Spleen (tissue), 7 donors: ENCODE measurements around the genes BSN, APEH and GNAI2.

GRCh38 chr3:49532359-49533414 is 21.6 kb upstream of the BSN start:
- PRO-cap, 4 experiments: no peak in any of the 4 experiments
- RAMPAGE, long total RNA, 4 experiments: no peak in any of the 4 experiments

- PRO-cap, 4 experiments: peak in 4 of 4 experiments; most common plus-strand start chr3:49554481 (in 3); most common minus-strand start chr3:49554330 (in 4)
- RAMPAGE, long total RNA, 4 experiments: no peak in any of the 4 experiments
Observed at GRCh38 chr3:49553758-49554683, at the start of gene BSN. Gene BSN, plus strand, starts transcription at chr3:49554477.

DNA sequence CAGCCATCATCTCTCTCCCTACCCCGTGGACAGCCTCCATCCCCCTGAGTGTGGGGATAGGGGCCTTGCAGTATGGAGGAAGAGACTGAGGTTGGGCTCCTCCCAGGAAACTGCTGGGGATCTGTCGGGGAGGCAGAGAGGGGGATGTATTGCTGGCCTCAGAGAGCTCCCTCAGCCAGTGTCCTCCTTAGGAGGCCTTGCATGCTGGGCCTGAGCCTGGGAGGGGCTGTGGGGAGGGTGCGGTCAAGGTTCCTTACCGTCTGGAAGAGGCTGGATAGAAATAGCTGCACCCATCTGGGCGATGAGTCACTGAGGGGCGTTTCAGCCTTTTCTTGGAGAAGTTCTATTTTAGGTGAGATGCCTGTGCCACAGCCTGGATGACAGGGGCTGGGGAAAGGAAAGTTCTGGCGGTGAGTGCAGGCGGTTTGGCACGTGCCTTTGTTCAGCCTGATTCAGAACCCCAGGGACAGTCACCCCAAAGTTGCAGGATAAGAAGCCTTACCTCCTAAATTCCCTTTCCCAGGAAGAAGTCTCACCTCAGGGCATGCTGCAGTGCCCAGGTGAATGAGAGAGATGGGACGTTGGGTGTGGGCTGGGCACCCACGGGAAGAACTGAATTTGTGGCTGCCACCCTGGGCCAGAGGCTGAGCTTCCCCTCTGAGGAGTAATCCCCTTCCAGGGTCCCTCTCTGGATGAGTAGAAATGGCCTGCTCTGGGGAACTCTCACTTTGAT is 35.7 kb upstream of the APEH start:
- PRO-cap, 4 experiments: no peak in any of the 4 experiments
- RAMPAGE, long total RNA, 4 experiments: no peak in any of the 4 experiments

DNA sequence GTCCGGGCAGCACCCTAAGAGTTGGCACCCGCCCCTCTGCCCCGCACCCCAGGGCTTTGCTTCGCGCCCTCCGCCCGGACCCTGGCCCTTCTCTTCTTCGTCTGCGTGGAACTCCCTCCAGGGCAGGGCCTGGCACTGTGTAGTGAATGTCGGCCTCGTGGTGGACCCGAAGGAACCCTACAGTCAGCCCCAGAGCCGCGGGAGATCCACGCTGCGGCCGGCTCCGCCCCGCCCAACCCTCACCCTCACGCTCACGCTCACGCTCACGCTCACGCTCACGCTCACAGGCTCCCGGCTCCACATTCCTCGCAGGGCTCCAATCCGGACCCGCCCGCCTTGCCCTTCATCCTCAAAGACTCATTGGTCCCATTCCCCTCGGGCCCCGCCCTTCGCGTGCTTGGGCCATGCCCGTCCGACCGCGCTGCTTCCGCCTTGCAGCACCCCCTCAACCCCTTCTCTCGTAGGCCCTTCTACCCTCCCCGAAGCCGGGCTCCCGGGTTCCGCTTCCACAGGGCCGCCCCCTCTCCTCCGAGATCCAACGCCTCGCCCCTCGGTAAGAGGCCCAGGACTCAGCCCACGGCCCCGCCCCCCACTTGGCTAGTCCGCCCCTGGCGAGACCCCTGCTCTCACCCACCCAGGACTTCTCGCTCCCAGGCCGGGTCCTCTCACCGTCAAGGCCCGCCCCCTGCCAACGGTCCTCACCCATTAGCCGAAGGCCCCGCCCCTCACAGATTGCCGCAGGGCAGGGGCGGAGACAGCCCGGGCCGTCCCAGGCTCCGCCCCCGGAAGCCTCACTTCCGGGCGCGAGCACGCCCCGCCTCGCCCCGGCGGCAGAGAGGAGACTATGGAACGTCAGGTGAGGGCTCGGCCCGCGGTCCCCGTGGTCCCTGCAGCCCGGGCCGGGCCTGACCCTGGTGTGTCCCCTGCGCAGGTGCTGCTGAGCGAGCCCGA is at the start of gene APEH:
APEH (plus strand) TSS at position 794 of the 951 bp plus-strand sequence.
- PRO-cap, 4 experiments: peak in 4 of 4 experiments; most common plus-strand start position 302 of the sequence (in 3); most common minus-strand start position 351 of the sequence (in 4)
- RAMPAGE, long total RNA, 4 experiments: start-site peak on the plus strand in 3 of 4 experiments, centred at positions 825 to 829 of the sequence, 133 to 172 reads per replicate; start-site peak on the minus strand in 2 of 4 experiments, centred at positions 670 to 677 of the sequence, 12 reads per replicate

DNA sequence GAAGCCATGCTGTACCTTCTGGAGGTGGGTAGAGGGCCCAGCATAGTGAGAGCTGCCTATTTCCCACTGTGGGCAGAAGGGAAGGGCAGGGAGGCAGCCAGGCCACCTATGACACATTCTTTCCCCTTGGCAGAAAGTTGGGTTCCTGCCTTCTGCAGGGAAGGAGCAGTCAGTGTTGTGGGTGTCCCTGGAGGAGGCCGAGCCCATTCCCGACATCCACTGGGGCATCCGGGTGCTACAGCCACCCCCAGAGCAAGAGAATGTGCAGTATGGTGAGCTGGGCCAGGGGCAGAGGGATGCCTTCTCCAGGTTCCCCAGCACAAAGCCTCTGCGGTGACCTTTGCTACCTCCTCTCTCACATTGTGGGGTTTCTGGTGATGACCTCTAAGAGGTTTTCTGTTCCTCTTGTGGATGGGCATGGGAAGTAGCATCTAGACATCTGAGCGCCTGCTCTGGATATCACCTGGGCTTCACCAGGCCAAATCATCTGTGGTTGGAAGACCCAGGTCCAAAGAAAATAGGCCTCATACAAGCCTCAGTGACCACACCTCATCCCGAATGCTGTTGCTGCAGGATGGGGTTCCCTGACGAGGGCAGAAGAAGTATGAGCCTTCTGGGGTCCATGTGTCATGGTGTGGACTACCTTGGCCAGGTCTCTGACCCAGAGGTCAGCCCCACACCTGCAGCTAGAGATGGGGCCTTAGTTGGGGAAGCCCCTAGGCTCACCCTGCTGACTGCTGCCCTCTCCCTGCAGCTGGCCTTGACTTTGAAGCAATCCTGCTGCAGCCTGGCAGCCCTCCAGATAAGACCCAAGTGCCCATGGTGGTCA is 7.0 kb downstream of the APEH start:
- PRO-cap, 4 experiments: no peak in any of the 4 experiments
- RAMPAGE, long total RNA, 4 experiments: no peak in any of the 4 experiments

GRCh38 chr3:49685953-49686293 is 3.4 kb downstream of the MST1 start:
- PRO-cap, 4 experiments: peak in 2 of 4 experiments; most common plus-strand start chr3:49686086 (in 1)
- RAMPAGE, long total RNA, 4 experiments: no peak in any of the 4 experiments

DNA sequence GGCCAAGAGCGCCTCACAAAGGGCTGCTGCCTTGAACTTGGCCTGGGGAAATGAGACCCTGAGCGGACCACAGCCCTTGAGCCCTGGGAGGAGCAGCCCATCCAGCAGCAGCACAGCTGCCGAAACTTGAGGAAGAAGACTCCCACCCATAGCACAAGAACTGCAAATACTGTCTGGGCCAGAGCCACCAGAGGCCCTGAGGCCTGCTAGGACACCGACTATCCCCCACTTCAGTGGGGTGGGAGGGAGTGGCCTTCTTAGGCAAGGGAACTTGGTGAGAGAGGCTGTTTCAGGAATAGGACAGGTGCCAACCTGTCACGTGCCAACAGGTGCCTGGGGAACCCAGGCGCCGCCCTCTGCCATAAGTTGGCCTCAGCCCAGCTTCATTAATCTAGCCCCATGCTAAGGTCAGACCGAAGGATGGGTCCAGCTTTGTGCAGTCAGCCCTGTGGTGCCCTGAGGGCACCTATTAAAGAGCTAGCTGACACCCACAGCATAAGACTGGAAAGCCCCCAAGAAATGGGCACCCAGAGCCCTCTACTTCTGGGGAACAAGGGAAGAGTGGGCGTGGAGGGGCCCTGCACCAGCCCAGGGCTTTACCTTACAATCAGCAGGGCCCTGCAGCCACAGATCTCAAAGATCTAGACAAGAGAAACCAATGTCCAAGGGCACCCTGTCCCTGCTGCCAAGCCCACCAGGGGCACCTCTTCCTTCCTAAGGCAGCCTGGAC is 2.6 kb upstream of the GMPPB start:
- PRO-cap, 4 experiments: no peak in any of the 4 experiments
- RAMPAGE, long total RNA, 4 experiments: no peak in any of the 4 experiments

- PRO-cap, 4 experiments: no peak in any of the 4 experiments
- RAMPAGE, long total RNA, 4 experiments: no peak in any of the 4 experiments
Observed at GRCh38 chr3:49791445-49791925, 5.1 kb upstream of the IP6K1 start.

DNA sequence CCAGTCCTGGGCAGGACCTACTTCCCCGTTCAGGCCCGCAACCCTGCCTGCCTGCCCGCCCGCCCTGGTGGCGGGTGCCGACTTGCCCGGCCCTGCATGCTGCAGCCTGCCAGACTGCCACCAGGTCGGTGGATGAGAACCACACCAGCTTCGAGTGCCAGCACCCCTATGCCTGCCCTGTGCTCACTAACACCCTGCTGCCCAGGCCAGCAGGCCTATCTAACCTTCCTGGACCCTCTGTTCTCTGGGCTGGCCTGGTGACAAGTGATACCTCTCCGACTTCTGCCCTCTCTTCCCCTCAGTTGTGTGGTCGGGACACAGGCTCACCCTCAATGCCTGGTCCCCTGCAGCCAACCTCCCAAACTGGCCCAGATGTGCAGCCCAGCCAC is 812 bp downstream of the INKA1 start:
- PRO-cap, 4 experiments: peak in 1 of 4 experiments; most common minus-strand start position 134 of the sequence (in 1)
- RAMPAGE, long total RNA, 4 experiments: no peak in any of the 4 experiments

- PRO-cap, 4 experiments: no peak in any of the 4 experiments
- RAMPAGE, long total RNA, 4 experiments: no peak in any of the 4 experiments
Observed at GRCh38 chr3:49901634-49902134, 2.0 kb downstream of the MST1R start.

- PRO-cap, 4 experiments: no peak in any of the 4 experiments
- RAMPAGE, long total RNA, 4 experiments: no peak in any of the 4 experiments
Observed at GRCh38 chr3:49902576-49902958, 1.1 kb downstream of the MST1R start.

GRCh38 chr3:50042553-50043332 is 46.0 kb upstream of the RBM5 start:
- PRO-cap, 4 experiments: no peak in any of the 4 experiments
- RAMPAGE, long total RNA, 4 experiments: no peak in any of the 4 experiments

DNA sequence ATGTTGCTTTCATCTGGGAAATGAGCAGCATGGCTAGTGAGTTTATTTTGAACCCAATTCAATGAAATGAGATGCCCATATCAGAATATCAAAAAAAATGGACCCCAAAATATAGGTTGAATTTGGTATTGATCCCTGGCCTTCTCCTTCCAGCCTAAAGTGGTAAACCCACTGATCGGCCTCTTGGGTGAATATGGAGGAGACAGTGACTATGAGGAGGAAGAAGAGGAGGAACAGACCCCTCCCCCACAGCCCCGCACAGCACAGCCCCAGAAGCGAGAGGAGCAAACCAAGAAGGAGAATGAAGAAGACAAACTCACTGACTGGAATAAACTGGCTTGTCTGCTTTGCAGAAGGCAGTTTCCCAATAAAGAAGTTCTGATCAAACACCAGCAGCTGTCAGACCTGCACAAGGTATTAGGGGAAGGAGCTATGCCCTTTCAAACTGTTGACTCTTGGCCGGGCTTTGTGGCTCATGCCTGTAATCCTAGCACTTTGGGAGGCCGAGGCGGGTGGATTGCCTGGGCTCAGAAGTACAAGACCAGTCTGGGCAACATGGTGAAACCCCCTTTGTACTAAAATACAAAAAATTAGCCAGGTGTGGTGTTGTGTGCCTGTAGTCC is 22.5 kb upstream of the RBM5 start:
- PRO-cap, 4 experiments: no peak in any of the 4 experiments
- RAMPAGE, long total RNA, 4 experiments: no peak in any of the 4 experiments

DNA sequence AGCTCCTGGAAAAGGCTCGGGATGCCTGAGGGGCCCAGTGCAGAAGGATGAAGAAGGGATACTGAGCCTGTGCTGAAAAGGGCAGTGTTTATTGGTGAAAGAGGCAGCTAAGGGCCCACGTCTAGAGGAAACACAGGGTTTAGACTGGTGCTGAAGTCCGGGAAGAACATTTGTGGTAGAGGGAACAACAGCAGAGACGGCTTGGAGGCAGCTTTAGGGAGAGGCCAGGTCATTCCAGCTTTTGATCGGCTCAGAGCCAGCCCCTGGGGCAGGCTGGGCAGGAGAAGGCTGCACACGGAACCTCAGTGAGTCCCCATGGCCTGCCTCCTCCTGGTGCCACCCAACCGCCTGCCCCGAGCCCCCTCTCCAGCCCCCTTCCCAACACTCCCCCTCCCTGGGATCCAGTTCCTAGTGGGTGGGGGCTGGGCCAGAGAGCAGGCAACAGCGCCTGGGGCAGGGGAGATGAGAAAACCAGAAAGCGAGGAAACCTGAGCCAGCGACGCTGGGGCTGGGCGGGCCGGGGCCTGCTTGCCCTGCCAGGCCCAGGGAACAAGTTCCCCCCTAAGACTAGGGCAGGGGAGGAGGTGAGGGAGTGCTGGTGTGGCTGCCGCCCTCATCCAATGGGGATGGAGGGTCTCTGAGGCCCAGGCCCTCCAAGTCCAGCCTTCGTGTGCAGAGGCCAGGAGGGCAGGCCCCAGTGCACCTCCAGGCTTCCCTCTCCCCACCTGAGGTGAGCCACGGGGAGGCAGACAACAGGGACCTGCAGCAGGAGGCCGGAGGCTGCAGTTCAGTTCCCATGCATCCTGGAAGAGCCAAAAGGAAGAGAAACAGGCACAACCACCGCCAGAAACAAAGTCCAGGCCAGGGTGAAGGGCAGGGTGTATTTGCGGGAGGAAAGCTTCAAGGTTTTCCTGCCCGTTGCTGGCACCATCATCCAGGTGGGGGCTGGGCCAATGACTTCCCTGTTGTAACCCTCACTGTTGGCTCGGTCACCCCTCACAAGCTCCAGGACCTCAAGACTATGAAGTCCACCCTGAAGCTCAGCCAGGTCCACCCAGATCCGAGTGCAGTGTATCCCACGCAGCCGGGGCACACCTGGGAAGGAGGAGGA is 4.1 kb upstream of the SEMA3F start:
- PRO-cap, 4 experiments: peak in 3 of 4 experiments; most common plus-strand start position 989 of the sequence (in 1); most common minus-strand start position 857 of the sequence (in 3)
- RAMPAGE, long total RNA, 4 experiments: no peak in any of the 4 experiments

DNA sequence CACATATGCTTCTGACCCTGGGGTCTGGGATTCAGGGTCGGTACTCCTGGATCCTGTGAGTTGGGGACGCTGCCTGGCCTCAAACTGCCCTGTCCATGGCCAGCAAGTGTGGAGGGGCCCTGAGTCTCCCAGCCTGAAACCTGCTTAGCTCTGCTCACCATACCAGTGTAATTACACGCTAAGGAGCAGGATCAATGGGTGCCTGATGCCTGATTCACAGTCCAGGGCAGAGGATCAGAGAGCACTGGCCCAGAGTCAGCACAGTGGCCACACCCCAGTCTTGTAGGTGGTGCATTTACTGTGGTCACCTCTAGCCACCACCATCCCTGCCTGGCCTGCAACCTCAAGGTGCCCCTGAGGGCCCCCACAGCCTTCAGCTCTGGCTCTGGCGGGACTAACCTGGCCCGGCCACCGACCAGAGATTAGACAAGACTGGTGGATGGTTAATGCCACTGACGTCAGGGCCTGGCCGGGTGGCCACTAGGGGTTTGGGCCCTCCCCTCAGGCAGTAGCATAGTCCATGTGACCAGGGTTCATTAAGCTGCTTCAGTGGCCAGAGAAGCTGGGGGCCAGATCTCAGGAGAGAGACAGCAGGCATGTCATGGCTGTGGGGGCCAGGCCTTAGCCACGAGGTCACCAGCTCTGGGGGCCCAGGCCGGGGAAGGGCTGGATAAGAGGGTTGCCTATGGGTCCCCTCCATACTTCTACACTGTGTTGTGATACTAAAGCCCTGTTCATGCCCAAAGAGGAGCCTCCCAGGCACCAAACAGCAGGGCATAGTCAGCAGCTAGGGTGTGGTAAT is 3.3 kb upstream of the SLC38A3 start:
- PRO-cap, 4 experiments: no peak in any of the 4 experiments
- RAMPAGE, long total RNA, 4 experiments: no peak in any of the 4 experiments

- PRO-cap, 4 experiments: no peak in any of the 4 experiments
- RAMPAGE, long total RNA, 4 experiments: no peak in any of the 4 experiments
Observed at GRCh38 chr3:50203107-50203721, 1.9 kb upstream of the SLC38A3 start.

DNA sequence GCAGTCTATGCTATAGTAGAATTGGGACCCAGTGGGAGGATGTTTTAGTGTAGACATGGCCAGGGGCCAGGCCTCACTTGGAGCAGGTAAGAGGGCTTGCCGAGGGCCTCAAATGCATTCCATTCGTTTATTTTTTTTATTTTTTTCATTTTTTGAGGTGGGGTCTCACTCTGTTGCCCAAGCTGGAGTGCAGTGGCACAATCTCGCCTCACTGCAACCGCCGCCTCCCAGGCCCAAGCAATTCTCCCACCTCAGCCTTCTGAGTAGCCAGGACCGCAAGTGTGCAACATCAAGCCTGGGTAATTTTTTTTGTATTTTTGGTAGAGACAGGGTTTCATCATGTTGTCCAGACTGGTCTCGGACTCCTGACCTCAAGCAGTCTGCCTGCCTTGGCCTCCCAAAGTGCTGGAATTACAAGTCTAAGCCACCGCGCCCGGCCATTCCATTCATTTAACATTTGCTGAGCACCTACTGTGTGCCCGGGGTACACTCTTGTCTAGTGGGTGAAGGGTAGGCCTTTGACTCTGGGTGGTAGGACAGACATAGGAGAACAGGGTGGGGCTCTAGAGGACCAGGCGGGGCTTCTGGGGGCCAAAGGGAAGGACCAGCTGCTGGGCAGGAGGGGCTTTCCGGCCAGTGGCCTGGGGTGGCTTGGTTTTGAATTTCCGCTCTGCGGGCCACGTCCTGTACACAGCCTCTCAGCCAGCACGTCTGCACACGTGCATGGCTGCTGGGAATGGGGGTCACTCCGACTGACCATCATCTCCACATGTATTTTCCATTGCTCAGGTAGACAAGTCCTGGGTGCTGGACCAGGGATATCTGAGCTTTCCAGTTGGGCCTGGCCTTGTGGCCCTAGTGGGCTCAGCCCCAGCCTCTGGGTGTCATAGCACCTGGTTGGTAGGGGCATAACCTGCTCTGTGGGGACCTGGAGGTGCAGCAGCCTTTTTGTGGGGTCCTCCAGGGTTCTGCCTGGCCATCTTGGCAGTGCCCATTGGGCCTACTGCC is 2.4 kb downstream of the SLC38A3 start:
- PRO-cap, 4 experiments: no peak in any of the 4 experiments
- RAMPAGE, long total RNA, 4 experiments: no peak in any of the 4 experiments

DNA sequence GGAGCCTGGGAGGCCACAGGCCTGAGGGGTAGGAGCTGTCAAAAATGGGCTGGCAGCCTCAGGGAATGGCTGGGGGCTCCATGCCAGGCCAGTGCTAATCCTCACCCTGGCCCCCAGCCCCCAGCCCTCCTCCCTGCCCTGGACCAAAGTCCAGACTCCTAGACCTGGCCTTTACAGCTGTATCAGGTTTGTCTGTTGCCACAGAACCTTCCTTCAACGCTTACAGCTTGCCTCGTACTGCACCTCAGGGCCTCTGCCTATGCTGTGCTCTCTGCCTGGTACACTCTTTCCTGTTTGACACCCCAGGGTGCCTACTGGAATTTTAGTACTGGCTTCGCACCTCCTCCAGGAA is 6.1 kb downstream of the SLC38A3 start:
- PRO-cap, 4 experiments: no peak in any of the 4 experiments
- RAMPAGE, long total RNA, 4 experiments: no peak in any of the 4 experiments

GRCh38 chr3:50235488-50236731 is at the start of gene GNAI2:
Gene GNAI2, plus strand, starts transcription at chr3:50236204.
- PRO-cap, 4 experiments: peak in 4 of 4 experiments; most common plus-strand start chr3:50236204 (in 2); most common minus-strand start chr3:50235801 (in 4)
- RAMPAGE, long total RNA, 4 experiments: no peak in any of the 4 experiments

DNA sequence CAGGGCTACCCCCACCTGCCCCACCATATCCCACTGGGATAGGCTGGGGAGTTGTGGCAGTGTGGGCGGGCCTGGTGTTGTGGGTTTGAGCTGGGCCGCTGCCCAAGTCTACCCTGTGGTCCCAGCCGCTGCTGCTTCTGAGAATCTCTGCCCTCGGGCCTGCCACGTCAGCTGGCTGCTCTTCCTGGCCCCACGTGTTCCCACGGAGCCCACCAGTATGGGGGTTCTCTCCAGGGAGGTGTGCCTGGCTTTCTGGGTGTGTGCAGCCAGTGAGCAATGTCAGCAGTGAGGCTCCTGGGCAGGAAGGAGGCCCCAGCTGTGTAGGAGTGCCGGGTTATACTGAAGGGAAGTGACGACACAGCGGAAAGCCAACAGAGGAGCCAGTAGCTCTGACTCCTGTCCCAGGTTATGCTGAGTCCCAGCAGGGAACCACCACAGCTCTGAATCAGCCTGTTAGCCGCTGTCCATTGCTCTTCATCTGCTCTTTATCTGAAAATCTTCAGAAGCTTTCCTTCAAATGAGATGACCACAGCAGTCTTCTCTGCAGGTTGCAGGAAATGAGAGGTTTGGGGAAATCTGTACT is 10.6 kb downstream of the GNAI2 start:
- PRO-cap, 4 experiments: peak in 4 of 4 experiments; most common plus-strand start position 352 of the sequence (in 2); most common minus-strand start position 309 of the sequence (in 3)
- RAMPAGE, long total RNA, 4 experiments: no peak in any of the 4 experiments